ENCODE results near the genes KRT83, KRT6A and KRT72.

- PRO-cap, result no peak
These were observed 10.3 kb downstream of the ACVR1B start for GRCh38 chr12:51961839-51962200.

GRCh38 chr12:51972420-51972833 is 20.9 kb downstream of the ACVR1B start:
- PRO-cap, result no peak

GRCh38 chr12:52005686-52006392 is 907 bp upstream of the TAMALIN start:
- PRO-cap, result no peak

GRCh38 chr12:52045436-52046138 is 5.7 kb upstream of the NR4A1 start:
- PRO-cap, result no peak

- PRO-cap, result no peak
These were observed 1.9 kb downstream of the NR4A1 start for GRCh38 chr12:52053117-52053486.

- PRO-cap, result no peak
These were observed 6.8 kb downstream of the NR4A1 start for GRCh38 chr12:52058069-52058429.

DNA sequence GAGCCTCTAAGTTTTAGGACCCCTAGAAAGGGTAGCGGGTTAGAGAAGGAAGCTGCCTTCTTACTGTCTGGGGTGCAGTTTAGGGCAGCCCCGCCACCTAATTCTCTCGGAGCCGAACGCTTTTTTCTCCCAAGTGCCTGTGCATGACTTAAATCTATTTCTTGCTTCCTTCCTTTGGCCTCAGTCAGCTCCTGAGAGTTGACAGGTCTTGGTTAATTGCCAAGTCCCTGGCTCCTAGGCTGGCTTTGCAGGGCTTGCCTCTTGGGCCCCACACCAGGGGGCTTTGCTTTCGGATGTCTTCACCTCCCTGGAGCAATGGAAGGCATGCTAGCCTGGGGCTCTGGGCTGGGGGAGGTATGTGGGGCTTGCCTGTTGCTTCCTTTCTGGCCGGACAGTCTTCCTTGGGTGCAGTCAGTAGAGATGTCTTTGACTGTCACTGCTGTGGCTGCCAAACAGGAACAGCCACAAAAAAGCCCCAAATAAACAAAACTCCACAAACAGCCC is 2.1 kb upstream of the KRT80 start:
- PRO-cap, result no peak

- PRO-cap, result no peak
These were observed 495 bp upstream of the KRT7 start for GRCh38 chr12:52232495-52233001.

DNA sequence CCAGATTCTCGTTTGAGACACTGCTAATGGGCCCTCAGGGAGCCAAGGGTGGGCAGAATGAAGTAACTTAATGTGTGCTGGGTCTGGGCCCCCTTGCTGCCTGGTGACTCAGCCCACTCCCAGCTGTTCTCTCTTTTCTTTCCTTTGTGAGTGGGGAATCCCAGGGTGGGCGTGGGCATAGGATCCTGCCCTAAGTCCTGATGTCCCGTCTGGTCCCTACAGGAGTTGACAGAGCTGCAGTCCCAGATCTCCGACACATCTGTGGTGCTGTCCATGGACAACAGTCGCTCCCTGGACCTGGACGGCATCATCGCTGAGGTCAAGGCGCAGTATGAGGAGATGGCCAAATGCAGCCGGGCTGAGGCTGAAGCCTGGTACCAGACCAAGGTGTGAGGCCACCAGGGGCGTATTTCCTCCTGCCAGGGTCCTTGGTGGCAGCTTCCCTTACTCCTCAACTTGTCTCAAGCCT is 8.2 kb downstream of the KRT7 start:
- PRO-cap, result no peak

- PRO-cap, result no peak
These were observed 18.6 kb downstream of the KRT7 start for GRCh38 chr12:52251470-52252191.

DNA sequence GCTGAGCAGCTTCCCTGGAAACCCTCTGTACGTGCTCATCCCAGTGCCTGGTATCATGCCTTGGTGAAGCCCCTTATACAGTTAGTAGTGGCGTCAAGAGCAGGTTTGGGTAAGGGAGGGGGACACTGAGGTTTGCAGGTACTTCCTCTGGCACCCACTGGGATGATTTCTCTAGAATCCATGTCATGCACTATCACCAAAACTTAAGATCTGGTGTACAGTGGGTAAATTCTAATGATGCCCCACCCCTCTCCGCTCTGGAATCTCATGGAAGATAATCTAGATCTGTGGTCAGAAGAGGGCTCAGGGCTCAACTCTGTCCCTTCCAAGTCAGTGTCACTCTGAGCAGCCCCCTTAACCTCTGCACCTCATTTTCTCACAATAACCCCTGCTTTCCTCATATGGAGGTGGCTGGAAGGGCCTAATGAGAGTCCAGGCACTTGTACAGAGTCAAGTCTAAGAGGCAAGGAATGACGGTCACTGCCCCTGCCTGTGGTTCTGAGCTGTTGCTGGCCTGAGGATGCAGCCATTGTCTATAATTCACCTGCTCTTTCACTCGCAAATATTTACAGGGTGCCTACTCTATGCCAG is 19.9 kb upstream of the KRT86 start:
- PRO-cap, result no peak

- PRO-cap, result no peak
These were observed at the start of gene KRT83 for GRCh38 chr12:52321175-52321816. Gene KRT83 (minus strand): TSS chr12:52321398.

- PRO-cap, result no peak
These were observed at the start of gene KRT6A for GRCh38 chr12:52492579-52493781. Gene KRT6A (minus strand): TSS chr12:52493257.

DNA sequence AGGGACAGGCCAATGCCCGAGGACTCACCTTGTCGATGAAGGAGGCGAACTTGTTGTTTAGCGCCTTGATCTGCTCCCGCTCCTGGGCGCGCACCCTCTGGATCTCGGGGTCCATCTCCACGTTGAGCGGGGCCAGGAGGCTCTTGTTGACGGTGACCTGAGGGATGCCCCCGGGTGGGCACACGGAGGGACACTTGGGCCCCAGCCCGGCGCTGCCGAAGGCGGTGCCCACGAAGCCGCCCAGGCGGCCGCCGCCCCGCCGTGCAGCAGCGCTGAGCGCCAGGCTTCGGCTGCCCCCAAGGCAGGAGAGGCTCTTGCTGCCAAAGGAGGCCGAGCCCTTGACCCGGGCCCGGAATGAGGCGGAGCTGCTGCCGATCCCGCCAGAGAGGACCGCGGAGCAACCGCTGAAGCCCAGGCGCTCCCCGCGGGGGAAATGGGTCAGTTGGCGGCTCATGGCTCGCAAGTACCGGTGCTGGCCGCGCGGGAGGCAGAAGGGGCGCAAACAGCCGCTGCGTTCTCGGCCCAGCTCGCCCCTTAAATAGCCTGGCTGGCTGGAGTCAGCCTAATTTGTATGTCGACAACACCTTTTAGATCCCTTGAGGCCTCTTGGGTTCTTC is at the start of gene KRT72:
TSS of gene KRT72 (minus strand) at position 465 of the 617 bp plus-strand sequence.
- PRO-cap, result no peak

GRCh38 chr12:52614950-52615598 is 3.3 kb downstream of the KRT73 start:
- PRO-cap, result no peak

DNA sequence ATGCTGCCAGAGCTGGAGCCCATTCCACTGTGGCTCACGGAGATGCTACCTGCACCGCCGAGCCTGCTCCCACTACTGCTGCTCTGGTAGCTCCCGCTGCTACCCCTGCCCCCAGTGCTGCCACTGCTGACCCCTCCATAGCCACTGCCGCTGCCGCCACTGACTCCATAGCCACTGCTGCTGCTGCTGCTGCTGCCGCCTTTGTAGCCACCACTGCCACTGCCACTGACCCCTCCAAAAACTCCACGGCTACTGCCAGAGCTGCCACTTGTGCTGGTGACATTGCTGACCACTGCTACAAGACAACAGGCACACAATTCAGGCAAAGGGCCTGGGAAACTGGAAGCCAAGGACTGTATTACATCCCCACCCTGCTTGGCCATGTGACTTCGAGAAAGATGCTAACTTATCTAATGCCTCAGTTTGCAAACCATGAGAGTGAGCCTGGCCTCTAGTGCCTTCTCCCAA is 8.3 kb downstream of the KRT76 start:
- PRO-cap, result no peak

GRCh38 chr12:52870252-52870901 is 21.6 kb upstream of the KRT78 start:
- PRO-cap, result no peak

- PRO-cap, result no peak
These were observed 20.5 kb downstream of the KRT8 start for GRCh38 chr12:52884177-52884999.

DNA sequence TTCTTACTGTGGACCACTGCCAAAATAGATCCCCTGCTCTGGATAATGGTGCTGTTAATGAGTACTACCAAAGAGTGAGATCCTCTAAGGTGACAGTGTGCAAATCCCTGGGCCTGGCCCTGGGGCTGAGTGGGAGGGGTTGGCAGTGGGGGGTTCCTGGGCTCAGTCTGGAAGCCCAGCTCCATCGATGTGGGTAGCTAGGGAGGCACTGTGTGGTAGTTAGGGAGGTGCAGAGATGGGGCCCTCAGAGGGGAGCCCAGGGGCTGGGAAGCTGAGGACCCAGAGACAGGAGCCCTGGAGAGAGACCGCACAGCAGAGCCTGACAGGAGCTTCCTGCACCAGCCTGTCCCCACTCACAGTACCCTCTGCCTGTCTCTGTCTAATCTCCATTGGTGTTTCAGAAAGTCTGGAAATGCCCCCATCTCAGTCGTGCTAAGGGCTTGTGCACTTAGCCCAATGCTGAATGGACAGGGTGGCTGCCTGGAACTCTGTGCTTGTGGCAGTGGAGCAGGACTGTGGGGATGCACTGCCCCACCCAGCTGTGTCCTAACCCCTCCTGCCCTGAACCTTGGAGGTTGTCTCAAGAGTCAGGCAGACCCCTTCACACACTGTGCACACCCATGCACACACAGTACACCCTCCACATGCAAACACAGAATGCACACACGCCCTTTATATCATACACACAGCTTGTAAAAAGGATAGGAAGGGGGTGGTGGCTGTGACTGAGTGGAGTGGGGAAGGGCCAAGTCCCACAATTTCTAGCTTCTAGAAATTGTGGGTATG is 8.9 kb downstream of the KRT8 start:
- PRO-cap, result no peak

DNA sequence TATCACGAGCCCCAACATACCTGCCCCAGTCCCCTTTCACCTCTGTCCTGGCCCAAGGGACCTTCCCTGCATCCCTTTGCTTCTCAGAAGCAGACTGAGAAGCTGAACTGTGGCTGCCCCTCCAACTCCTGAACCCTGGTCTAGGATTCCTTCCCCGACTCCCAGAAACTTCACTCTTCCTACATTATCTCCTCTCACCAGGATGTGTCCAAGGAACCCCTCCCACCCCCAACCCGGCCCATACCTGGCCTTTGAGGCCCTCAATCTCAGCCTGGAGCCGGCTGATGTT is 5.4 kb downstream of the KRT8 start:
- PRO-cap, result no peak